Jurkat, Clone E6-1 (cell line): ENCODE data around the genes PRSS54 and SLC38A7.

DNA sequence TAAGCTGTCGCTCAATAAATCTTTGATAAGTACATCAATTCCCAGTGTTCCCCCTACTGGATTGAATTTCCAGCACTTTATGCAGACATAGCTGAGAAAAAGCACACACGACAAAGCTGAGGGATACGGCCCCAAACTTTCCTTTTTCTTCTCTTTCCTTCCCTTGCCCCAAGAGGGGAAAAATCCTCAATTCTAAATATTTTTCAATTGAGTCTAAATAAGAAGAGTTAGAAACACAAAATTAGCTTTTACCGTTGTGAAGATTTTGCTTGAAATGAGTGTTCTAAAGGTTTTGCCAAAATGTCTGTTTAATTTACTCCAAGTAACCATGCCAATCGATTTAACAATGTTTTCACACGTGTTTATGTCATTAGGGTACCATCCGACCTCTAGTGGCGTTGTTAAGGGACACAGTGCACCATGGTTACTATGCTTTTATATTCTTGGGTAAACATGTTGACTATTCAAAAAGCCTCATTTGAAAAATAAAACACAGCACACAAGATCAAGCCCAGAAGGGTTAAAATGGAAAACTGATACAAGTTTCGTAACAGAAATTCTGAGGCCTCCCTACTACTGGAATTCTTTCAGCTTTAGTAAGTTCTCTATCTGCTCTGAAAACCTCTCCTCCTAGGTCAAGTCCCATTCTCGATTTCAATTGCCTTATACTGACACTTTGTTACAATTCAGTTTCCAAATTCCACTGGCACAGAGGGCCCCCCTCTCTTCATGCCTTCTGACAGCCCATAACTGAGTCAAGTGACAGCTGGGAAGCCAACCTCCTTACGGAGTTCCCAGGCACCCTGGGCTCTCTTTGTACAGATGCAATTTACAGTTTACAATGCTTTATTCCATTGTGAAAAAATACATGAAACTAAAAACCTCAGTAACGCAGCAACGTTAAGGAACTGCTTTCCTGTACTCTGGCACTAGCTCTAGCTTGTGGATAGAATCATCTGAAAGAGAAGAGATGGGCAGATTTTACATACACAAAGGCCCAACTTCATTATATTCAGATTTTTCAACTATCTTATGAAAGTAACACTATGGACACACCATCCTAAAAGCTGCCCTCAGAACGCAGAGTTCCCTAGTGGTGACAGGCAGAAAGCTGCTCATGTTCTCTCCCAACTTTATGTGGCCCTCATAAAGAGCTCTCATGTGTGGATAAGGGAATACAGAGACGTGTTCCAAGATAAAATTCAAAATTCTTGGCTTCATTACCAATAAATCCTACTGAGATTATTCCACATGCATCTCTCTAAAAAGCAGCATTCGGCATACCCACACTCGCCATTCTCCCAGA is 2.0 kb downstream of the CFAP20 start:
- RRBS, result no CpG with 5 or more reads among the region's 17 CpGs

DNA sequence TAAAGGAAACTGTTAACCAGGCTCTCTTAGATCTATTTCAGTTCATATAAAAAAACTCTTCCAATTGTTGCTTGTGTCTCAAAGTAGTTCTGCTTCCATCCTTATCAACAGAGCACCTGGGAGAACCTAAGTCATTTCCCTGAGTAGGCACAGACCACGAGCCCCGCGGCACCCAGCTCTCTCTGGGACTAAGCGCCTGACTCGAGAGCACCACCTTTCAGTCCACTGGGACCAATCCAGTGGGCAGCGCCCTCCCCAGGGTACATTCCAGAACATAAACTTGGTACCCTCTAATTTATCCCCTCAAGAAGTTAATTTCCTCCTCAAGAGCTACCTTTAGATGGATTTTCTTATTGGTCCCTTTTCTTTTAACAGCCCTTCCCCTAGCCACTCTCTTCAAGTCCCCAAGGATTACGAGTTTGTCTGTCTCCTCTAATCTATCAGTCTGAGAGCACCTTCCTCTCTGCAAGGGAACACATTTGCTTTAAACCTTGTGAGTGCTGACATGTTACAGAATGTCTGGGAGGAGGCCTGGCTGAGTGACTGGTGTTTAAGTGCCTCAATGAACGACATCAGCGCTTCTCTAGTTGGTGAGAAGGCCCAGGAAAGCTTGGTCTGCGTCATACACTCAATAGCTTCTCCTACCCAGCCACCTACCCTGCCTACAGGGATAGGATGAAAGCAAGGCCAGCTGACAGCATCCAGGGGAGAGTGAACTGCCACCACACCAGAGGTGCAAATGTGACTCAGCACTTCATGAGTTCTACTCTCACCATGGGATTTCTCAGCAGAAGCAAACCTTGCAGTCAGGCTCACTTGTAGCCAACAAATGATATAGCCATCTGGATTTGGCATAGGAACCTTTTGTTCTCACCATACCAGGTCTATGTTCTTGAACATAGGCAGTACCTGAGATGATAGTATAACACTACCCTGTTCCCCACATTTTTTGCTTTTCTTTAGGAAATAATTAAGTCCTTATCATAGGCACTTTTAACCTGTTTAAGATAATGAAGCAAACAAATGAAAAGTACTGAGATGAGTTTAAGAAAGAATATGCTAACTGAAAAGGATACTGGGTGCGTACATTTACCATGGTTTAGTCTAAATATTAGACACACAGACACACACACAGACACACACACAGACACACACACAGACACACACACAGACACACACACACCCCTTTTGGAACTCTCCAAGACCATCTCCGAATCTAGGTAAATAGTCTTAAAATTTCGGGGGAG is 31.6 kb upstream of the CFAP20 start:
- RRBS, result no CpG with 5 or more reads among the region's 13 CpGs

DNA sequence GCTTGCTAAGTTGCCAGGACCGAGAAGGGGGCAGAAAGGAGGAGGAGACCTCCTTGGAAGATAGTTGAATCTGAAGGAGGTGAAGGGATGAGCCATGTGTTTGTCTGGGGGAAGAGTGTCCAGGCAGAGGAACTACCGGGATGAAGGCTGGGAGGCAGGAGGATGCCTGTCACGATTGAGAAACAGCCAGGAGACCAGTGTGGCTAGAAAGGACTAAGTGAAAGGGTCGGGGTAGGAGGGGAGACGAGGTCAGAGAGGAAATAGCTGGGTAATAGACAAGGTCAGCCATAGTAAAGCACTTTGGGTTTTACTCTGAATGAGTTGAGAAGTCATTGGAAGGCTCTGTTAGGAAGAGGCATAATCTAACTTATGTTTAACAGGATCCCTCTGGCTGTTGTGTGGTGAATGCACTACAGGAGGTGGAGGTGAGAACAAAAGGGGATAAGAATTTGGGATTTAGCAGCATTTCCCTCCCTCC is 12.8 kb upstream of the CCDC113 start:
- RRBS, result no CpG with 5 or more reads among the region's 5 CpGs

DNA sequence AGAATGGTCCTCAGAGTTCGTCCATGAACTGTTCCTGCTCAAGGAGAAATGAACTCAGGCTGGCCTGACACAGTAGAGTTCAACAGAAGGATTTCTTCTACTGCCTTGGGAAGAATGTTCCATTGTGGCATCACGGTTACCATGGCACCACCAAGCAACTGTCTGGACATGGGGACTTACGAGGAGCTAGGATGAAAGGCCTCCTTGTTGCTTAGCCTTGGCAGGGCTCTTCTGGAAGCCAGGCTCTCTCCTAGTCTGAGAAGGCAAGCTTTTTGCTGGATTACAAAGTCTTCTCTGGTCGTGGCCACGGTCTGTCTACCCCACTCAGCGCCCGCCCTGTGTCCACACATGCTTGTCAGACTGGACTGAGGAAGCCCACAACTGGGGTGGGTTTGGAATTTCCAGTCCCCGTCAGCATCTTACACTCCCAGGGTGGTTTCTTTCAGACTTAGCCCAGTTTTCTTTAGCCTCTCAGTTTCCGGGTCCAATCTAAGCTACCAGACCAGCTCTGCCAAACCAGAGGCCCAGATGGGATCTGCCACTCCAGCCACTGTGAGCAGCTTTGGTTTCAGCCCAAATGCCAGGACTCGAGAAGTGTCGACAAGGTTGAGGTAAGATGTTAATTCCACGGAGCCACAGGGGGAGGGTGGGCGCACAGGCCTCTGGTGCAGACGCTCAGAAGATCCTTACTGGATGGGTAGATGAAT is at the start of gene PRSS54:
TSS of gene PRSS54 (minus strand) at position 102 of the 707 bp plus-strand sequence.
- RRBS, result no CpG with 5 or more reads among the region's 14 CpGs

- RRBS, result no CpG with 5 or more reads among the region's 9 CpGs
Observed at GRCh38 chr16:58414963-58415567, 22.8 kb downstream of the GINS3 start.

DNA sequence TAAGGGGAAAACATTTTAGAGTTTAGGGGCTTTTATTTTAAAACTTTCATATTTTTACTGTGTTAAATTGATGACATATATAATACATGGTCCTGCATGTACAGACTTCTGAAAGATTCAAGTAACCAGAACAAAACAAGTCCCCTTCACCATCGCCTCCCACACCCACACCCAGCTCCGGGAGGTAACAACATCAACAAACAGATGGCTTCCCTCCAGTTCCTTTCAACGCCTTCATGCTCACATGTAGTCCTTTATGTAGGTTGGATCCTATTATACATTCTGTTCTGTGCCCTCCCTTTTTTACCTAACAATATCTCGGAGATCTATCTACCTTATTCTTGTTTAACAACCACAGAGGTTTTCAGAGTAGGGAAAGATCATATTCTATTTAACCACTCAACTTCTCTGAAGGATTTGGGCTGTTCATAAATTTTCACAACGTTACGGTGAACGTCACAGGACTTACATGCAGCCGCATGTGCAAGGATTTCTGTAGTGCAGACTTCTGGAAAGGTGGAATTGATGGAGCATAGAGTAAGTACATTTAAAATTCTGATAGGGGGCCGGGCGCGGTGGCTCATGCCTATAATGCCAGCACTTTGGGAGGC is 30.6 kb downstream of the GINS3 start:
- RRBS, result no CpG with 5 or more reads among the region's 11 CpGs

GRCh38 chr16:58451325-58451605 is 48.7 kb upstream of the NDRG4 start:
- RRBS, result no CpG with 5 or more reads among the region's 1 CpG

GRCh38 chr16:58517770-58518749 is 2.7 kb downstream of the SETD6 start:
- RRBS, result no CpG with 5 or more reads among the region's 9 CpGs

- RRBS, result no CpG with 5 or more reads among the region's 6 CpGs
Observed at GRCh38 chr16:58530666-58531445, 15.5 kb downstream of the SETD6 start.

DNA sequence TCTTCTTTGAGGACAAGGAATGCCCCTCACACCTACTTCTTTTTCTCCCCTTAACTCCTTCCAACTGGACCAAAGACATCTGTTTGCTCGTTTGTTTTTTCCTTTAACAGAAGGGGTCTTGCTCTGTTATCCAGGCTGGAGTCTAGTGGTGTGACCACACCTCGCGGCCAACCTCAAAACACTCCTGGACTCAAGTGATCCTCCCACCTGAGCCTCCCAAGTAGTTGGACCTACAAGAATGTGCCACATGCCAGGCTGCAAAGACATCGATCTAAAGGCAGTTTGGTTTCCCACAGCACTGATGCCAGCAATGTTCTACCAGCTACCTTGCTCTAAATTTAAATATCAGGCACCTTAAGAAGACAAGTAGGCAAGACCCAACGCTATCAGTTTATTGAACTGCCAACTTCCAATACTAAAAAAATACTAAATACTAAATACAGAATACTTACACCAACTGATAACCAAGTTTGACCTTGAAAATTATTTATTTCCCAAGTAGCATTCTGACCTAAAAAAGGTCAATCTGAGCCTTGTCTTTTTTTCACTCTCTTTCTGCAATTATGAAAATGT is 17.7 kb downstream of the CNOT1 start:
- RRBS, result no CpG with 5 or more reads among the region's 5 CpGs

DNA sequence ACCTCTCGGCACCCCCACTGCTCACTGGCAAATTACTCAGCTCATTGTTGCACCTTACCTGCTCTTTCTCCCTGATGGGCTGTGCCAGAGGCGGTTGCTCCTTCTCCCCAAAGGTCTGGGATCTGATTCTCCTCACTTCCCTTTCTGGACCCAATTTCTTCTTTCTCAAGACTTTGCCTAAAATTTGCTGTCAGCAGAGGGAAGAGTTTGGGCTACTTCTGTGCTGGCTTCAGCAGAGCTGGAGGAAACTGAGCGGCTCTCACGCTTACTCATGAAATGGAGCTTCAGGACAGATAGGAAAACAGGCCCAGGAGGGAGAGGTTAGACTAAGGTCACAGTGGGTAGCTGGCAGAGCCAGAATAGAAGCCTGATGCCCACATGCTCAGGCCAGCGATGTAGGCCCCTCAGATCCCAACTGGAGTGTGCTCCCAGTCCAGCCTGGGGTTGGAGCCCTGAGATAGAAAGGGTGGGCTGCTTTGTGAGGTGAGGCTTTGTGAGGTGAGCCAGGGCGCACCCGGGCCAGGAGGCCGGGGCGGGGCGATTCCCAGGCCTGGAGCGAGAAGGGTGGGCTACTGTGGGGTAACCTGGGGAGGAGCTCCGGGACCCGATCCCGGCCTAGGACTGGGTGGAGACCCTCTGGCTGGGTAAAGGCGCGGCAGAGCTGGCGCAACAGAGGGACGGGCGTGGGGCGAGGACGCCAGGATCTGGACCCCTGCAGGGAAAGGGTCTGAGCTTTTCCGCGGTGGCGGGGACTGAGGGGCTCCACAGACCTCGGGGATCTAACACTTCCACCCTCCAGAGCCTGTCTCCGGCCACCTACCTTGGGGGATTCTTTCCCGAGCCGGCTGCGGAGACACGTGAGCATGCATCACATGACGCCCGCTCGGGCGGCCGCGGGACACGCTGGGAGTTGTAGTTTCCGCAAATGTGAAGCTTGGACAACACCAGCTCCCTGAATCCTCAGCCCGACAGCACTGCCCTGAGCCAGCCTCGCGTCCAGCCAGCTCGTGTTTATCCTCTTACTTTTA is at the start of gene SLC38A7:
TSS of gene SLC38A7 (minus strand) at position 874 of the 1,028 bp plus-strand sequence.
- RRBS, result 26% methylated on average over 5 of the region's 42 CpGs

DNA sequence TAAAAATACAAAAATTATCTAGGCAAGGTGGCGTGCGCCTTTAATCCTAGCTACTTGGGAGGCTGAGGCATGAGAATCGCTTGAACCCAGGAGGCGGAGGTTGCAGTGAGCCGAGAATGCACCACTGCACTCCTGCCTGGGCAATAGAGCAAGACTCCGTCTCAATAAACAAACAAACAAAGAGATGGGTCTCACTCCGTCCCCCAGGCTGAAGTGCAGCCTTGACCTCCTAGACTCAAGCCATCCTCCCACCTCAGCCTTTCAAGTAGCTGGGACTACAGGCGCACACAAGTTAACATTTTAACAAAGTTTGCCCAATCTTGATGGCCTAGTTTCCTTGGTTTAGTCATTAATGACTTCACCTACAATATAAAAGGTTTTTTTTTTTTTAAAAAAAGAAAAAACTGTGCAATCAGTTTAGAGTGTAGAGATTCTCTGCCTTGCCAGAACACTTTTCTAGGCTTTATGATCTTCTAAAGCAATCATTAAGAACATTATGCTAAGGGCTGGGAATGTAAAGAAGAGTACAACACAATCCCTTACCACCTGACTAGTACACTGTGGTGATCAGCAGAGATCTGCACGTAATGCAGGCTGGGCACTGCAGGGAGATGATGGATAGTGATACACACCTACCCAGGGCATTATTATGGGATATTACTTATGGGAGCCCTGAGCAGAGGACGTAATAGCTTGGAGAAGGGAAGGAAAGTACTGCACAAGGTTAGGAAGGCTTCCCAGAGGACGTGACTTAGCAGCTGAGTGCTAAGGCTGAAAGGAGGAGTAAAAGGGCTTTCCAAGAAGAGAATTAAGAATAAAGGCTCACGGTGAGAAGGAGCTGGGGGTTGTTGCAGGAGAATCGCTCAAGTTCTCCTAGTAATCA is 6.9 kb downstream of the GOT2 start:
- RRBS, result no CpG with 5 or more reads among the region's 13 CpGs

GRCh38 chr16:60522666-60523021 is 1513.6 kb downstream of the CDH8 start:
- RRBS, result no CpG with 5 or more reads among the region's 15 CpGs

DNA sequence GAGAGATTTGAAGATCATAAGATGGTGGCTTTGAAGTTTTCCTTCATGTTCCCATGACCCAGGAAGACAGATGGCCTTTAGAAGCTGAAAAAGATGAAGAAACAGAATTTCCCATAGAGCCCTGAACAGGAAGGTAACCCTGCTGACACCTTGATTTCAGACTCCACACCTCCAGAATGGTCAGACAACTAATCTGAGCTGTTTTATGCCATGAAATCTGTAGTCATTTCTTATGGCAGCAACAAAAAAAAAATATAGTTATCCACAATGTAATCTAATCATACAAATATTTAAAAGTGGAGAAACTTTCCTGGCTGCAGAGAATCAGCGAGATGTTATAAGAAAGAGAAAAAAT is 918.5 kb downstream of the CDH8 start:
- RRBS, result no CpG with 5 or more reads among the region's 1 CpG

DNA sequence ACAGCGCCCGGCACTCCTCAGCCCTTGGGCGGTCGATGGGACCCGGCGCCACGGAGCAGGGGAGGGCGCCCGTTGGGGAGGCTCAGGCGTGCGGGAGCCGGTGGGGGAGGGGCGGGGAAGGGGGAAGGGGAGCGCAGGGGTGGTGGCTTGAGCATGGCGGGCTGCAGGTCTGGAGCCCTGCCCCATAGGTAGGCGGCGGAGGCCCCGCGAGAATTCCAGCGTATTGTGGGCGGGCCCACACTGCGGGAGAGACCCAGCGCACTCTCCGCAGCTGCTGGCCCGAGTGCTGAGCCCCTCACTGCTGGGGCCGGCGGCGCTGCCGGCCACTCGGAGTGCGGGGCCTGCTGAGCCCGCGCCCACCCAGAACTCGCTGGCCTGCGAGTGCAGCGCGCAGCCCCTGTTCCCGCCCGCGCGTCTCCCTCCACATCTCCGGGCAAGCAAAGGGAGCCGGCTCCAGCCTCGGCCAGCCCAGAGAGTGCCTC is 907.5 kb downstream of the CDH8 start:
- RRBS, result 83% methylated on average over 8 of the region's 44 CpGs

GRCh38 chr16:64910231-64910765 is 211.6 kb downstream of the CDH11 start:
- RRBS, result no CpG with 5 or more reads among the region's 7 CpGs

DNA sequence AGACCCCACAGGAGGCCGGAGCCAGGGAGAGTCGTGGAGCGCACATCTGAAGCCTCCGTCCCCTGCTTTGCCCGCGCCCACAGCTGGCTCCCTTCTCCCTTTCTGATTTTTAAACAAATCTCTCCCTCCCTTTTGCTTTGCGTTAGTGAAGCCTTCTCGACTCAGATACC is 382 bp downstream of the CDH11 start:
- RRBS, result no CpG with 5 or more reads among the region's 8 CpGs

- RRBS, result no CpG with 5 or more reads among the region's 6 CpGs
Observed at GRCh38 chr16:65418403-65418881, 296.6 kb upstream of the CDH11 start.

- RRBS, result no CpG with 5 or more reads among the region's 3 CpGs
Observed at GRCh38 chr16:65658309-65658676, 536.4 kb upstream of the CDH11 start.

GRCh38 chr16:66359618-66360239 is 6.8 kb upstream of the CDH5 start:
- RRBS, result no CpG with 5 or more reads among the region's 11 CpGs